Measurements from ENCODE around the genes TRPV2, TNFRSF13B and FLCN.

DNA sequence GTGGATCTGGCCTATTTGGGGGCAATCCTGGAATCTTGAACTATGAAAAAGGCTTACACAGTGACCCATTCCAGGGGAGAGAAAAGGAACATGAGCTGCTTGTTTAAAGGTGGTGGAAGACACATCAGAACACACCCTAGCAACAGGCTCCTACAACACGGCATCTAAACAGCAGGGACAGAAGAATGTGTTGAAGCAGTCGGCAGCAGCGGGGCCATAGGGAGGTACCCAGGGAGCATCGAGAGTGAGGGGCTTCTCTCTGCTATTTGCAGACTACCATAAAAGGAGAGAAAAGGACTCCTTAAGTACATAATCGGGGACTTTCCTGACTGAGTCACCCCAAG, 26.3 kb upstream of the FBXW10B start:
- RRBS: no CpG with 5 or more reads among the region's 5 CpGs

- RRBS: no CpG with 5 or more reads among the region's 10 CpGs
These were observed 10.6 kb downstream of the CENPV start for GRCh38 chr17:16342533-16343177.

- RRBS: 3% methylated on average over 7 of the region's 67 CpGs
These were observed 8.2 kb upstream of the TRPV2 start for GRCh38 chr17:16406850-16407856.

DNA sequence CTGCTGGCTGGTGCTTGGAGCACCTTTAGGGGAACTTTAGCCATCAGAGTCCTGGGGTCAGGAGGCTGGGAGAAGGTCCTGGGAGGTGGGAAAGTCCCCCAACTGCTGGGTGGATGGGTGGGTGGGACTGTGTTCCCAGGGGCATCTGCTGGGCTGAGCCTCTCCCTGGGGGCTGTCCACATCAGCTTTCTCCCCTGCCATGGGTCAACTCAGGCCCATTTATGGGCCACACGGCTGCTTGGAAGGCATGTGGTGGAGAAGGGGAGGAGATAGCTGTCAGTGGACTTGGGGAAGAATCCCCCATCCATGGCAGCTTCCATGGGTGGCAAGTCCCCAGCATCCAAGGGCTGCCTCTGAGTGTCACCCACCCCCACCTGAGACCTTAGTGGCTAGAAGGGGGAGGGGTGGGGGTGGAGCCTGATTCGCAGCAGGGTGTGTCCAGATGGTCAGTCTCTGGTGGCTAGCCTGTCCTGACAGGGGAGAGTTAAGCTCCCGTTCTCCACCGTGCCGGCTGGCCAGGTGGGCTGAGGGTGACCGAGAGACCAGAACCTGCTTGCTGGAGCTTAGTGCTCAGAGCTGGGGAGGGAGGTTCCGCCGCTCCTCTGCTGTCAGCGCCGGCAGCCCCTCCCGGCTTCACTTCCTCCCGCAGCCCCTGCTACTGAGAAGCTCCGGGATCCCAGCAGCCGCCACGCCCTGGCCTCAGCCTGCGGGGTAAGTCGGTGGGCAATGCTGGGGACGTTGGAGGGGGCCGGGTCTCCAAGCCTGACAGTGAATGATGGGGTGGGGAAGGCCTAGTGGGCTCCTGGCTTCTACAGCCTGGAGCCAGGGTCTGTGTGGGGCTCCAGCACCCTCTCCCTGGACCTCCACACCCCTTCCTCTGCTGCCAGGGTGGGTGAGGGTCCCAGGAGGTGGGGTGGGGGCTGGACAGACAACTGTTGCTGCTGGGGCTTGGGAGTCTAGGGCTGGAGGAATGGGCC, at the start of gene TRPV2:
TRPV2 (plus strand) TSS at position 449 of the 977 bp plus-strand sequence.
- RRBS: under 1% methylated on average over 12 of the region's 19 CpGs

DNA sequence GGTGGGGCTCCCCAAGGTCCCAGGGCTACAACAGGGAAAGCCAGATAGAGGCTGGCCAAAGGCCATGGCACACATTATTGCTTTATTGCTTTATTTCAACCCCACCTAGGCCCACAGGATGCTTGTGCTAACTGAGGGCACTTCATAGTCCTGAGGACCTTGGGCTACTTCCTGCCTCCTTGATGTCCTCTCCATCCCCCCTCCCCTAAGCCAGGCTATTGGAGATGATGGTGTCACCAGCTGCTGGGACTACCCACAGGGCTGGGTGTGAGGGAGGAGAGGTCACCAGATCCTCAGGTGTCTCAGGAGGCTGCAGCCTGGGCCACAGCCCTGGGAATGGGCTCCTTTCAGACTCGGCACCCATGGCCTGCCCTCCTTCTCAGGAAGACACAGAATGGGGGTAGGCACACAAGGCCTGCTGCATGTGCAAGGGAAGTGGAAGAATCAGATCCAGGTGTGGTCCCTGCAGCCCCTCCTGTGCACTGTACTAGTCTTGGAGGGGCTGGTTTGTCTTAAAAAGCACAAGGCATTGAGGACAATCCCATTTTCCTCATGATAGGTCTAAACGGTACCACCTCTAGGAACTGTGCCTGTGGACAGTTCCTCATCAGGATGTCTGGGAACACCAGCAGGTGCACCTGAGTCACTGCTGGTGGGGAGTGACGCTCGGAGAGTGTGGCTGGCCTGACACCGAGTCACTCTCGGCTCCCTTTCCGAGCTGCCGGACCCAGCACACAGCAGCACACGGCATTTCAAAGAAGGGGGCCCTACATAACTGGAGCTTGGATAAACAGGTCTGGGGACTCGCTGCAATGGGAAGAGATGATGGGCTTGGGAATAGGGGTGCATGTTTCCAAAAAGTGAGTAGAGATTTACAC, 25.8 kb downstream of the LRRC75A start:
- RRBS: no CpG with 5 or more reads among the region's 10 CpGs

DNA sequence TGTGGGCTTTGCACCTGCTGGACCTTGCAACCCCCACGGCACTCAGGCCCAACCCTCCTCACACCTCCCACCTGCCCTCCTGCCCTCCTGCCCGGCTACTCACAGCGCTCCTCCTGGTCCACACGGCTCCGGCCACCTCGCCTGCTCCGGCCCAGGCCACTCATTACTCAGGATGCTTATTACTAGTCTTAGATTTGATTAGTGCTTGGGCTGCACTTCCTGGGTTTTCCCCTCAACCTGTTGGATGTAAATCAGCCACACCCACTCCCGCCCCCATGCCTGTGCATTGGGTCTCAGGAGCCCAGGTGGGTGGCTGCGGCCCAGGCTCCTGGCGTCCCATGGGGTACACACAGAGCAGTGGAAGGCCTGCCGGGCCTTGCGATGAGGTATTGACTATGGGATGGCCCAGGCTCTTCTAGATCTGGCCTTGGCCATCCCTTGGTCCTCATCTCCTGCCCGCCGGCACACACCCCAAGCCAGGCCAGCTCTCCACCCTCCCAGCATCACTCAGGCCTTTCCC, at the start of gene TNFRSF13B:
TNFRSF13B (minus strand) TSS at position 207 of the 520 bp plus-strand sequence.
- RRBS: 85% methylated on average over 7 of the region's 14 CpGs

DNA sequence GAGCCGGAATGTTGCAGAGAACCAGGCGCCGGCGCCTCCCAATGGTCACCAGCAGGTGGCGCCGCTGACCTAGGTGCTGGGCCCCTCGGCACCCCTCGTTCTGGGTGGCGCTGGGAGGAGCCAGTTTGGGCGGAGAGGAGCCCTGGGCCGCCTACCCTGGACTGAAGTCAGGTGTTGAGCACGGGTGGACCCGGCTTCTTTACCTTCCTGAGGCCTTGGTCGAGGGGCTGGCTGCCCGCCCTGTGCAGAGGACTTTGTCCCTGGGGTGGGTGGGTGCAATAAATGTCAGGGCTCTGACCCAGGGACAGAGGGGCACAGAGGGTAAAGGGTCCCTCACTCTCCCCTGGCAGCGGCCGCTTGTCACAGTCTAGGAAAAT, 30.0 kb upstream of the TNFRSF13B start:
- RRBS: 5% methylated on average over 1 of the region's 17 CpGs

- RRBS: no CpG with 5 or more reads among the region's 4 CpGs
These were observed 65.5 kb downstream of the MPRIP start for GRCh38 chr17:17107789-17108040.

DNA sequence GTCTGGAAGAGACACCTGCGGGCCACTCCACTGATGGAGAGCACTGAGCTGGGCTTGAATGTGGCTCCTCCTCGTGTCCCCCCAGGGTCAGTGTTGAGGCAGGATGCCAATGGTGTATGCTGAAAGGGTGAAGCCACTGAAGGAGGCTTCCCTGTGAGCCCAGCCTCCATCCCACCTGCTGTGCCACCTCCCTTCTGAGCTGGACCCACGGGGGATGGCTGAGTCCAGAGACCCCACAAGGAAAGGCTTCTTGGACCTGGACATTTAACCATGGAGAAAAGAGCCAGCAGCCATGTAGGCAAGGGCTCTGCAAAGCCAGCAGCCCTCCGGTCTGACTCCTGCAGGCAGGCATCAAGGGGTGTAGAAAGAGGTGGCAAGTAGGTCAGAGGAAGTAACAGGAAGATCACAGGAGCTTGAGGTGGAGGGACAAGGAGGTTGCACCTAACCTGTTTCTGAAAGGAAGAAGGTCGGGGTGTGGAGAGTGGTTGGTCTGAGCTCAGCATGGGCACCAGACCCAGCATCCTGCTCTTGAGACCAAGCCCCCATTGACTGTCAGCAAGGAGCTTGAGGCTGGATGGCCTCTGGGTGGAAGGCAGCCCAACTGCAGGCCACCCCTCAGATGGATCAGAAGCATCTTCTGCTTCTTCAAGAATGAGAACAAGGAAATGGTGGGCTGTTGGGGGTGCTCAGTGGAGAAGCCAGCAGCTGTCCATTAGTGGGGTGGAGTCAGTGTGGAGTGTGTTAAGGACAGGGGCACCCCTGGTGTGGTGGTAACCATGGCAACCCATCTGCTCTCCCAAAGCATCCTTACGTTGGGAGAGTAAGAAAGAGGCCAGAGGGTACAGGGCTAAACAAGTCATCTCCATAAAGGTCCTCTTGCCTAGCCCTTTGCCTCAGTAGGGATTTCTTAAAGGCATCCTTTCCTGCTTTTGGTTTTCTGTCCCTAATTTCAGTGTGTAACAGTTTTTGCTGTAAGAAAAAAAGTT, 80.7 kb downstream of the PLD6 start:
- RRBS: no CpG with 5 or more reads among the region's 6 CpGs

GRCh38 chr17:17169118-17169650, 36.9 kb downstream of the PLD6 start:
- RRBS: no CpG with 5 or more reads among the region's 4 CpGs

- RRBS: no CpG with 5 or more reads among the region's 12 CpGs
These were observed 24.0 kb downstream of the PLD6 start for GRCh38 chr17:17182087-17182628.

DNA sequence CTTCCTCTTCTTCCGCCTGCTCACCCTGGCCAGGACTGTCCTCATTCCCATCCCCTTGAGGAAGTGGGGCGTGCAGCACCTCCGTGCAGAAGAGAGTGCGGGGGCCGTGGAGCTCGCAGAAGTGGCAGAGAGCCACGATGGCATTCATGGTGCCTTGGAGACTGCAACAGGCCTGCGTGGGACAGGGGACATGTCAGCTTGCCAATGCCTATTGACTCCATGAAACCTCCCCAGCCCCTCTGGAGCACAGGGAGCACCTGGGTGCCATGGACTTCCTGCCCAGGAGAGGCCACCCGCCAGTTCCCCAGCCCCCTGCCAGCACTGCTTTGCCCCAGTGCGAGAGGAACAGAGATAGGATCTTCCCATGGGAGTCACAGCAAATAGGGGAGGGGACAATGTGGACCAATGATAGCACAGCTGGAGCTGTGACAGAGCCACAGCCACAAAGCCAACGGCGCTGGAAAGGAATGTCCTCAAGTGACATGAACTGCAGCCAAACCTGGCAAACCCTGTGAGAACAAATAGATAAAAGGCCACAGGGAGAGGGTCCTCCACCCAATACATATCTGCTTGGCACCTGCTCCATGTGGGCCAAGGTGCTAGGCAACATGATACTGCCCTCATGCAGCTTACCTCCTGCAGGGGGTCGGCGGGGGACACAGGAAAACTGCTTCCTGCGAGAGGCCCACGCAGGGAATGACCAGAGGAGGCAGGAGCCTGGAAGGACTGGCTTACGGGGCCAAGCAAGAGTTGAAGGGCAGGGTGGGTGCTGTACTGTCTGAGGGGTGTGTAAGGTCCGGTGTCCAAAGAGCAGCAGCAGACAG, 8.8 kb downstream of the FLCN start:
- RRBS: no CpG with 5 or more reads among the region's 18 CpGs

GRCh38 chr17:17237044-17237584, at the start of gene FLCN:
FLCN (minus strand) TSS chr17:17237168.
- RRBS: under 1% methylated on average over 7 of the region's 34 CpGs

DNA sequence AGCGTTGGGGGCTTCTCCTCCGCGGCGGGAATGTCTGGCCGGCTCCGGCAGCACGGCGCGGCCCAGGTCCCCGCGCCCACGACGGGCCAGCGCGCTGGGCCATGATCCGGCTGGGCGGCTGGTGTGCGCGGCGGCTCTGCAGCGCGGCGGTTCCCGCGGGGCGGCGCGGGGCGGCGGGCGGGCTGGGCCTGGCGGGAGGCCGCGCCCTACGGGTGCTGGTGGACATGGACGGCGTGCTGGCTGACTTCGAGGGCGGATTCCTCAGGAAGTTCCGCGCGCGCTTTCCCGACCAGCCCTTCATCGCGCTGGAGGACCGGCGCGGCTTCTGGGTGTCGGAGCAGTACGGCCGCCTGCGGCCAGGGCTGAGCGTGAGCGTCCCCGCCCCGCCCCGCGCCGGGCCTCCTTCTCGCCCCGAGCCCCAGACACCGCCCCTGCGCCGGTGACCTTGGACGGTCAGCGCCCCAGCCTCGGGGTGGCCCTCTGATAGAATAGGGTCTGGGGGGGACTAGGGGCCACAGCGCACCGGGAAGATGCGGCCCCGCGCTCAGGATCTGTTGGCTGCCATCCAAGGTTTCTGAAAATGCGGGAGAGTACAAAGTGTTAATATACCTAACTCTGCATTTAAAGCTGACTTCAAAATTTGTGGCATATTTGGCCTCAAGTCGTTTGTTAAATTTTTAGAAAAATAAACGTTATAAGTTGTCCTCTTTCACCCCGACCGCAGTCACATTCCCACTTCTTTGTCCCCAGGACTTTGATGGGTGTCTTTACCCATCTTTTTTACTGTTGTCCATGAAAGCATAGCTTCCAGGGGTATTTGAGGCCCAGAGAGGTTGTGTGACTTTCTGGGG, 502 bp downstream of the NT5M start:
- RRBS: 1% methylated on average over 34 of the region's 78 CpGs

GRCh38 chr17:17385181-17386074, 82.3 kb downstream of the NT5M start:
- RRBS: no CpG with 5 or more reads among the region's 20 CpGs

DNA sequence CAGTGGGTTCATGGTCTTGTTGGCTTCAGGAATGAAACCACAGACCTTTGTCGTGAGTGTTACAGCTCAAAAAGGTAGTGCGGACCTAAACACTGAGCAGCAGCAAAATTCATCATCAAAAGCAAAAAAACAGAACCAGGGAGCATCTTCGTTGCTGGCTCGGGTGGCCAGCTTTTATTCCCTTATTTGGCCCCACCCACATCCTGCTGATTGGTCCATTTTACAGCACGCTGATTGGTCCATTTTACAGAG, 41.0 kb upstream of the PEMT start:
- RRBS: no CpG with 5 or more reads among the region's 5 CpGs

- RRBS: no CpG with 5 or more reads among the region's 18 CpGs
These were observed 55.5 kb downstream of the SREBF1 start for GRCh38 chr17:17781127-17781767.

DNA sequence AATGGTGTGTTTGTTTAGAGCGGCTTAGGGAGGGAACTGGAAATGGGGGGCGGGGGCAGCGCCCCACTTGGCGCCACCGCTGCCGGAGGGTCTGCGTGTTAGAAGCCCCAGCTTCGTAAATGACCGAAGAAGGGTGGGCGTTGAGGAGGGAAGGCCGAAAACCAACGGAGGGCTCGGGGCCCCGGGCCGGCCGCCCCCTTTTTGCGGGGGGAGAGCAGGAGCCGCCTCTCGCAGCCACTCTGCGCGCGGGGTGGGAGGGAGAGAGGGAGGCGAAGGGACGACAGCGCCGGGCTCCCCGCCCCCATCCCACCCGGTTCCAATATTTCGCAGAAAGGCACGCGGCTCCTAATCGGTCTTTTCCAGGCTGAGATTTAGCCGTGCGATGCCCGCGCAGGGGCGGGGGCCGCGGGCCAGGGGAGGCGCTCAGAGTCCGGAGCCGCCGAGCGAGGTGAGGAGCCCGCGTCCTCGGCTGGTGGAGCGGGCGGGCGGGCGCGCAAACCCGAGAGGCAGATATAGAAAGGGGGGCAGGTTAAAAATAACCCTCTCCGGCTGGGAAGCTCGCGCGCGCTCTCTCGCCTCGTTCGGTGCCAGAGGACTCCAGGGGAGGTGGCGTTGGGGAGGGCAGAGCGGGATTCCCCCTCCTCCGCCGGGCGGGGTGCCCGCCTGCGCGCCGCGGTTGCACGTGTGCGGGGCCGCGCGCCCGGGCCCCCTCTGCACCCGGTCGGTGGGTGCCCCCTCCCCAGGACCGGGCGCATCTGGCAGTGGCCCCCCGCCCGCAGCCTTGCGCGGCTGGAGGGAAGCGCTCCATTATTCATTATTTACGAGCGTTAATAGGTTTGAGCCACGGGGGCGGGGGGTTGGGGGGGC, 54.8 kb downstream of the SREBF1 start:
- RRBS: 3% methylated on average over 35 of the region's 90 CpGs

GRCh38 chr17:17820090-17820737, 16.6 kb downstream of the SREBF1 start:
- RRBS: 83% methylated on average over 1 of the region's 11 CpGs

DNA sequence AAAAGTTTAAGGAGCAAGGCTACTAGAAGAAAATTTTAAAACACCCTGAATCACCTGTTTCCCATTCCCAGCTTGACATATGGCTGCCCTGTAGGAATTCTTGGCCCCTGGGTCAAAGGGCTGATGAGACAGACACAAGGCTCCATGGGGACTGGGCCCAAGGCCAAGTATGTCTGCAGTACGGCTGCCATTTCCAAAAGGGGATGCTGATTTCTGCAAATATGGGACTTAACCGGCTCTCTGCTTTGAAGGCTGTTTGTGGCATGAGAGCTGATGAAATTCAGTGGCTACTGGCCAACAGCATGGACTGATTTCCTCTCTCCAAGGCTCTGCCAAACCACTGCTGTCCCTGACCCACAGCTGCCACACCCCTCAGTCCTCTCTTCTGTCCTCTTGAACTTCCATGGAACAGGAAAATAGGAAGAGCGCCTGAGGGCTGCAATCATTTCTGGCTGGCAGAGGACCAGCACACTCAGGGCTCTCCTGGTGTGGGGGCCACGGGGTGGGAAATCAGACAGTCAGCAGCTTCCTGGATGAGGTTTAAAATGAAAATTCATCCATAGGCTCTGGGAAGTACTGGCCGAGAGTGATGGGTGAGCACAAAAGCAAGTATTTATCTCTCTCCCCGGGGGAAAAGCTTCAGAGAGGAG, 63.9 kb upstream of the SREBF1 start:
- RRBS: no CpG with 5 or more reads among the region's 6 CpGs